Amniotic epithelial cell (primary cell): Measurements from ENCODE around the genes SLC6A19 and IRX1.

DNA sequence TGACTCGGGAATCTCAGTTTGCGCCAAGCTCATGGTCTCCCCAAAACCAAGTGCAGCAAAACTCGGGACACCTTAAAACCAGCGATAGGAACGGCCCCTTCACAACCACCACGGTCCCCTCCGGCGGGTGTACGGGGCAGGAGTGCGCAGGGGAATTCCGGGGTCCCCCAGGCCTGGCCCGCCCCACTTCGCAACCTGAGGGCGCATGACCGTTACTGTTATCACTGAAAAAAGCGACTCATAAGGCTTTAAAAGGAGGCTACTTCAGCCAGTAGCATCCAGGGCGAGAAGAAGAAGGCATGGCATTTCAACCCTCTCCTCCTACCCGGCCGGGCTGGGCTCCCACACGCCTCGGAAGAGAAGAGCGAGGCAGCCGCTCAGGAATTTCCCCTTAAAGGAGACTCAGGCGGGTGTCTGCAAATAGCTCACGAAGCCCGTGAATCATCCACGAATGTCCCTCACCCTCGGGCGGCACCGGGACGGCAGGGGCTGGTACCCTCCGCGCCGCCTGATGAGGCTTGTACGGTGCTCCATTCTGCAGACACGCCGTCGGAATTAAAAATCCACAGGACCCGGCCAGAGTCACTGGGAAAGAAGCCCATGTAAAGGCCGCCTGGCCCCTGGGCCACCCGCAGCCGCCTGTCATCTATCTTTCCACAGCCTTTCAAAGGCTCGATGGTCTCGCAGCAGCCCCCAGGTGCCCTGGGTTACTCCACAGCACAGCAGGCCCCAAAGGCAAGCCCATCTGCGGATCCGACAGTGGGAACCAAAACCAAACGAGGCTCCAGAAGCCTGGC, 11.9 kb downstream of the SLC12A7 start:
- RRBS: 54% methylated on average over 8 of the region's 47 CpGs

- RRBS: 40% methylated on average over 3 of the region's 32 CpGs
These were observed 25.9 kb upstream of the SLC12A7 start for GRCh38 chr5:1137475-1138485.

GRCh38 chr5:1201287-1201939, at the start of gene SLC6A19:
TSS of gene SLC6A19 (plus strand) at chr5:1201595.
- RRBS: 50% methylated on average over 19 of the region's 46 CpGs

DNA sequence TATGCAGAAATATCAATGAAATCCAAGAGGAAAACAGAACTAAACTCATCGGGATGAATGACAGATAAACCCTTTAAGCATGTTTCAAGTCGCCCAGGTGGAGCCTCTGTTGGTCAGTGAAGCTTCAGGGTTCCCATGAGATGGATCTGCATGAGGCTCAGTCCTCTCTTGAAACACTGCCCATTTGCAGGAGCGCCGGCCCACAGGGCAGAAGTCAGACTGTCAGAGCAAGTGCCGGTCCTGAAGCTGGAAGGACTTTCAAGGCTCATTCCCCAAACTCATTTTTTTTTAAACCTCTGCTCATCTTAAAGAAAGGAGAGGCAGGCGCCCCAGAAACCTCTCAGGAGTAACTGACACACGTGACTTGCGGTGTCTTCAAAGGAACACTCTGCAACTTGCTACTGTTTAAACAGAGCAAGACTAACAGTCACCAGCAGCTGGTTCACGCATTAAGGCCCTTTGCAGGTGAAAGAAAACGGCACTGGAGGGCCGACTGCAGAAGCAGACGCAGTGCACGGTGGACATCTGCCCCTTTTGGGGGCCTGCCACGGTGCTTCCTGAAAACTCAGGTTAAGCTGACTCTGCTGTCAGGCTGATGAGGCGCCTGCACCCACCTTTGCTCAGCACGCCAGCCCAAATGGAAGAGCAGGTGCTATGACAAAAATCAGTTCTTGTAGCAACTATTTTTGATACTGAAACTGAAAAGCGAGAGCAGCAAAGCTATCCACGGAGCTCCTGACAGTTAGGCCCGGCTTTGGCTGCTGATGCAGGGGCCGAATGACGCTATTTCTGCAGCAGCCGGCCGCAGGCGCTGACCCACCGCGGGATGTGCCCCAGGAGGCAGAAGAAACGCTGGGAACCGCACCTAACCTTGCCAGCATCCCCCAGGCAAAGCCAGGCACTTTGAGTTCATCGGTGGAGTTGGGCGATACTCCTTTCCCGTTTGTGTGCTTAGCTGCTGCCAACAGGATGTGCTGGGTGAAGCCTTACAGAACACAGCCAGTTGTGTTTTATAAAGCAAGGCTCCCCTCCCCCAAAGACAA, 20.8 kb upstream of the TERT start:
- RRBS: 44% methylated on average over 3 of the region's 31 CpGs

DNA sequence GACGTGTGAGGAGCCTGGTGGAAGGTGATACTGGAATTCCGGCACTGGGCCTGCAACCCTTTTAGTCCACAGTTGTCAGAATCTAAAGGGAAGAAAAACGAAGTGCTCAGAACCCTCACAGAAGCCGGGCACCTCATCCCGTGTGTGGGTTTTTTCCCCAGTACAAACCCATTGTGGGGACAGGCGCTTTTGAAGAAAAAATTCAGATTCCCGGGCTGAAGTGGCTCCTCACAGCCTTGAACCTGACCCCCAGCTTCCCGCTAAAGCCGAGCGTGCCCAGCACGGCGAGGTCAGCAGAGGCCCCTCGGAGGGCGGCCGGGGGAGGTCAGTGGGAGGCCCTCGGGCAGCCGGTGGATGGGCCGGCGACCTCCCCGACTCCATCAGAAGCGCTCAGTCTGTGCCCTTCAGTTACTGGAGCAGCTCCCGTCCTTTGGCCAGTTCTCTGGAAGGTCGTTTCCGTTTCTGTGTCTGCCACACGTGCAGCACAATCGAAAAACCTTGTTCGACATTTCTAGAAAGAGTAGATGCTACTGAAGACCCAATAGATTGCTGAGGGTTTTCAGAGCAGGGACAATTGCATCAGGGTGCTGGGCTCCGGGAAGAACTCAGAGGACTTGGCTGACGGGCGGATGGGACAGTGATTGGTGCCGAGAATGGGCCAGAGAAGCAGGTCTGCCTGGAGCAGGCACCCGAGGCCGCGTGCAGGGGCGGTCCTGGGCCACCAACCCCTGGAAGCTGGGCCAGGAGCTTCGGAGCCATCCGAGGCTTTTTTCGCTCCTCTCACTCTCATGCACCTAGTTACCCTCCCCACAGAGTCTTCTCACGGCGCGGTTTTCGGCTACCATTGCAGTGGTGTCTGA, 682 bp upstream of the CLPTM1L start:
- RRBS: 4% methylated on average over 6 of the region's 42 CpGs

- RRBS: no CpG with 5 or more reads among the region's 12 CpGs
These were observed 39.2 kb downstream of the LPCAT1 start for GRCh38 chr5:1484559-1484955.

DNA sequence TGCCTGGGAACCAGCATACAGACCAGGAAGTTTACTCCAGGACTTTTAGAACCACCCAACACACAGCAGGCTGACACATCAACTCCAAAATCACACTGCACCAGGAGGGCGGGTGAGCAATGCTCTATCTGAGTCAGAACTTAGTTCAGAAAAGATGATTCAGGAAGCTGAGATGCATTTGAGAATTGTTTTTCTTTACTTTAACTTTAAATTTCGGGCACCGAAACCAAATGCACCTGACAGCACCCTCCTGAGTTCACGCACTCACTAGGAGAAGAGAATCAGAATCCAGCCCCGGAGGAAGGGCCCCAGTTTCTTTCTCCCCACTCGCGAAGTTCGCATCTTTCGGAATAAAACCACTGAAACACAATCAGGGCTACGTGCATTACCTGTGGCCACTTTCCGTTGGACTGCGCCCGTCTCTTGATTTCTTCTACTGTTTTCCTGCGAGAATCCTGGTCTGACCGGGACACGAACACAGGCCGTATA, 34.4 kb downstream of the LPCAT1 start:
- RRBS: no CpG with 5 or more reads among the region's 17 CpGs

- RRBS: no CpG with 5 or more reads among the region's 4 CpGs
These were observed 15.4 kb downstream of the LPCAT1 start for GRCh38 chr5:1508443-1508646.

DNA sequence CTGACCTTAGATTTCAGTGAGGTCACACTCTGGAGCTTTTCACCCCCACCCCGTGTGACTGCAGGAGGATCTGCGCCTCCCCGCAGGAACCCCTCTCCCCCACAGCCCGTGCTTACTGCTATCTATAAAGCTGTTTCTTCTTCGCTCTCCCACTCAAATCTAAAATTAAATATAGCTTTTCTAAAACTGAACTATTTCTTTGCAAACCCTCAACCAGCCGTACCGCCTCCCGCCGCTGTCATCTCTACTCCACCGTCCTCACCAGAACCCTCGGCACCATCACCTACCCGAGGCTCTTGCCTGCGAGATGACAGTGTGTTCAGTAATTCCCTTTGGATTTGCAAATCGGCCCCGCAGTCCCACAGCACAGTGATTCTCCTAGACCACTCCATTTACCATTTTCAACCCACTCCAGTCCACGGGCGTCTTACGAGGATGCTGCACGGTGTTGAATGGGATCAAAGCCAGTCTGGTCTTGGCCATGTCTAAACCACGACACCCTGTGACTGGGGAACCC, 13.6 kb downstream of the LPCAT1 start:
- RRBS: no CpG with 5 or more reads among the region's 20 CpGs

DNA sequence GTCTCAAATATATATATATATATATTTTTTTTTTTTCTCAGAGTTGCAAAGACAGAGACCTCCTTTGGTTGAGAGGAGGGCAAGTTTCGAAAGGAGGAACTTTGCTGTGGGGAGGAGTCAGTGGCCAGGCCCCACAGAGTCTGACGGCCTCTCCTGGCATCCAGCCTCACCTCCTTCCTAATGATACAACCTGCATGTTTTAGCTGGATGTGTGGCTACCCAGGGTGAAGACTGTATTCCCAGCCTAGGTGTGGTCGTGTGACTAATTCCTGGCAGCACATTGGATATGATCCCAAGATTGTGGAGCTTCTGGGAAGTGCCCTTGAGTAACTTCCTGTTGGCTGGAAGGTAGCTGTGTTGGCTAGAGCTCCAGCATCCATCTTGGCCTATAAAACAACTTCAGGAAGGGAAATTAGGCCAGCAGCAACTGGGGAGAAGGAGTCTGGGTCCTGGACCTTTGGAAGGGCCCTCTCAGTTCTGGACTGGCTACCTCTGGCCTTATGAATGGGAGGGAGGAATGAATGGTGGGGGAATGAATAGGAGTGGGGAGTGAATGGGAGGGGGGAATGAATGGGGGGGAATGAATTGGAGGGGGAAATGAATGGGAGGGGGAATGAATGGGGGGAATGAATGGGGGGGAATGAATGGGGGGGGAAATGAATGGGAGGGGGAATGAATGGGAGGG, 19.1 kb upstream of the LPCAT1 start:
- RRBS: no CpG with 5 or more reads among the region's 3 CpGs

GRCh38 chr5:1574004-1574448, 50.3 kb upstream of the LPCAT1 start:
- RRBS: no CpG with 5 or more reads among the region's 9 CpGs

DNA sequence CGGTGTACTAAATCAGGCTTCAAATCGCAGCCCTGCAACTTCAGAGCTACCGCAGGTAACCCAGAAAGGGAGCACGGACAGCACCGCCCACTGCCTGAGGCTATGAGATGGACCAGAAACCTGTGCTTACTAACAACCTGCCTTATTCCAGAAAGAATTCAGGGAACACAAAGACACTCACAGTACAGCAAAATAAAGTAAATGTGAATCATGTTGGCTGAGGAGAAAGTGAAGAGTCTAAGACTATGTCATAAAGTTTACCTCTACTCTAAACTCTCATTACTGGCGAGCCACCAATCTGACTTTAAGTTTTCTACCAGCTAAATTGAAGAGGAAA, 106.0 kb upstream of the LPCAT1 start:
- RRBS: no CpG with 5 or more reads among the region's 6 CpGs

DNA sequence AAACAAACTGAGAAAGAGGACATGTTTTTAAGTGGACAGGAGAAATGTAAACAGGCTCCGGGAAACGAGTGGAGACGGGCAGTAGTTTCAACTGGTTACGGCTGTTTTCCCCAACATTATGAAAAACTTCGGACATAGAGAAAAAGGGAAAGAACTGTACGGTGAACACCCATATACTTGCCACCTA, 383 bp upstream of the MRPL36 start:
- RRBS: no CpG with 5 or more reads among the region's 6 CpGs

- RRBS: no CpG with 5 or more reads among the region's 10 CpGs
These were observed 731 bp downstream of the NDUFS6 start for GRCh38 chr5:1801885-1802390.

GRCh38 chr5:1874926-1875346, 7.8 kb downstream of the IRX4 start:
- RRBS: no CpG with 5 or more reads among the region's 31 CpGs

GRCh38 chr5:1946036-1946742, 63.5 kb upstream of the IRX4 start:
- RRBS: no CpG with 5 or more reads among the region's 21 CpGs

- RRBS: 34% methylated on average over 1 of the region's 14 CpGs
These were observed 64.0 kb upstream of the IRX4 start for GRCh38 chr5:1946746-1947122.

DNA sequence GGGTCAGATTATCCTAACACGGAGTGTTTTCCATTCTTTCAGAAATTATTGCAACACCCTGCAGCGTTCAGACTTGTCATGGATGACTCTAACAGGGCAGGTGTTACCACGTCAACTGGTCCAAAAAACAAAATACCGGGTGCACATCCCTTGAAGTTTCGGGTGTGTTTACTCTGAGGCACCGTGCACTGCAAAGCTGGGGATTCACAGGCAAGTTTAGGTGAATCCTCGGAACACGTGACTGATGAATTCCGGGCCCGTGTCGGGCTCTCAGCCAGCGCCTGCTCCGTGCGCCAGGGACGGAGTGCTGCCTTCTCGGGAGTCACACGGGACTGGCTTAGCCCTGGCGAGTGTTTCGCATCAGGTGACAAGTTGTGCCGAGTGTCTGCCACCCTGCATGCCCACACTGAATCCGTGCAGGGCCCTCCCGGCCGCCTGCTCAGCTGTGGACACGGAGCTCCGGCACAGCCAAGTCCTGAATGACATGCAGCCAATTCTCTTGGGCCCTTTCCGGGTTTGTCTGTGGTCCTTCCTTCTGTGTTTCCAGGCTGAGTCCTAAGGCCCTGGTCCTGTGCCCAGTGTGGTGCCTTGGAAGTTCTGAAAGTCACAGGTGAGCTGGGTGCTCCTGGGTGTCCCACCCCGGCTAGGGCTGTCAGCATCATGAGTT, 66.1 kb upstream of the IRX4 start:
- RRBS: 88% methylated on average over 1 of the region's 27 CpGs

GRCh38 chr5:2751137-2751581, 318 bp downstream of the IRX2 start:
- RRBS: 5% methylated on average over 30 of the region's 81 CpGs

DNA sequence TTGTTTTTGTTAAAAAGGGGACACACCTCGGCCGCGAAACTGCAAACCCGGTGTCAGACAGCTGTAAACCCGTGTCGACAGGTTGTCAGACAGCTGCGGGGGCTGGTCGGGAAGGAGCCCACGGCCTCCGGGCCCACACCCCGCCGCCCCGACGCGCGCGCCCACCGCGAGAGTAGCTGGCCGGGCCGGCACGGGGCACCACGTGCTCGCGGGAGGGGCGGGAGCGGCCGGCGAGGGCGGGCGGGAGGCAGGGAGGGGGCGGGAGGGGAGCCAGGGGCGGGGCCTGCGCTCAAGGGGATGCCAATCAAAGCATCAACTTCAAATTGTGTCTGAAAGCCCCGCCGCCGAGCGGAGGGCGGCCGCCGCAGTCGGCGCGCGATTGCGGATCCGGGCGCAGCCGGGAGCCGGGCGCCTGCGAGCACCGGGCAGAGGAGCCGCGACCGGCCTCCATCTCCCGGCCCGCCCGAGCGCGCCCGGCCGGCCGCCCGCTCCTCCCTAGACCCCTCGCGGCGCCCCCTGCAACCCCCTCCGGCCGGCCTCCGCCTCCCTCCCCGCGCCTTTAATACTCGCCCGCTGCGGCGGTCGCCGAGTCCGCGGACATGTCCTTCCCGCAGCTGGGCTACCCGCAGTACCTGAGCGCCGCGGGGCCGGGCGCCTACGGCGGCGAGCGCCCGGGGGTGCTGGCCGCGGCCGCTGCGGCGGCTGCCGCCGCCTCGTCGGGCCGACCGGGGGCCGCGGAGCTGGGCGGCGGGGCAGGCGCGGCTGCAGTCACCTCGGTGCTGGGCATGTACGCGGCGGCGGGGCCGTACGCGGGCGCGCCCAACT, at the start of gene IRX1:
IRX1 (plus strand) TSS at position 326 of the 825 bp plus-strand sequence.
- RRBS: 3% methylated on average over 47 of the region's 120 CpGs